Natural killer cell (primary cell): ENCODE measurements around the genes MARCHF7, RBMS1 and SCN3A.

DNA sequence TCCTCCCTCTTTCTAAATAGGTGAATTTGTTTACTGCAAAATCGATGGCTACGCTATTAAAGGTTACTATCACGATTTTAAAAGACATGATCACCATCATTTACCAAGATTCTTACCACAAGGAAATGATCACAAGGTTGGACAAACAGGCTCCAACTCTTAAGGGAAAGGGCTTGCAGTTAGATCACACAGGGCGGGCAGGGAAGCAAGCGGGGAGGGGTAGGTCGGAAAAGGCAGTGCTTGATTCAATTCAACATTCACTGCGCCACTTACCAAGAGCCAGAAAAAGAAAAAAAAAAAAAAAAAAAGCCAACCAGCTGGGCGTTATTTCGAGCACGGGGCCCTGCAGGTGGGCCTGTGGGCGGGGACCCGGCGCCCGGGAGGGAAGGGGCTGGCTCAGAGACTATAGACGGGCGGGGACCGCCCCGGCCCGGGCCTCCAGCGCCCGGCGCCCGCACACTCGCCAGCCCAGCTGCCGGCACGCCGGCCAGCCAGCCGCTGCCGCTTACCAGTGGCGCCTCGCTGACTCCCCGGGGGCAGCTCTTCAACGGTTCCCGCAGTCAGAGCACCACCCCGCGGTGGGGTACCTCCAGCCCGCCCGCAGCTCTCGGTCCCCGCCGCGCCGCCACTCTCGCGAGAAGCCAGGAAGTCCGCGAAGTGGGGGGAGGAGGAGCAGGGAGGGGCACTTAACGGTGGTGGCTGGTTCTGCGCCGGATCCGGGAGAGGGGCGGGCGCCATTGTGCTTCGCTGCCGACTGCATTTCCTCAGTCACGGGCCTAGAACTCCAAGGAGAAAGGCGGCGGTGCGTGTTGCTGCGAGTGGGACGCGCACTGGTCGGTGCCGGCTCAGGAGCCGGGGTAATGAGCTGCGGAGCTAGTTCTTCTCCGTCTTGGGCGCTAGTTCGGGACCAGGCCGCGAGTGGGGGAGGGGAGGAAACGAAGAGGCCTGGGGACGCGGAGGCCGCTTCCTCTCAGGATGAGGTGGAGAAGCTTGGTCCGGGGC is at the start of gene MARCHF7:
Gene MARCHF7 (plus strand): TSS at position 702 of the 1,002 bp plus-strand sequence.
- PRO-cap = bidirectional peak, plus-strand start at position 457 of the sequence, minus-strand start at position 532 of the sequence; bidirectional peak, plus-strand start at position 702 of the sequence, minus-strand start at position 630 of the sequence

DNA sequence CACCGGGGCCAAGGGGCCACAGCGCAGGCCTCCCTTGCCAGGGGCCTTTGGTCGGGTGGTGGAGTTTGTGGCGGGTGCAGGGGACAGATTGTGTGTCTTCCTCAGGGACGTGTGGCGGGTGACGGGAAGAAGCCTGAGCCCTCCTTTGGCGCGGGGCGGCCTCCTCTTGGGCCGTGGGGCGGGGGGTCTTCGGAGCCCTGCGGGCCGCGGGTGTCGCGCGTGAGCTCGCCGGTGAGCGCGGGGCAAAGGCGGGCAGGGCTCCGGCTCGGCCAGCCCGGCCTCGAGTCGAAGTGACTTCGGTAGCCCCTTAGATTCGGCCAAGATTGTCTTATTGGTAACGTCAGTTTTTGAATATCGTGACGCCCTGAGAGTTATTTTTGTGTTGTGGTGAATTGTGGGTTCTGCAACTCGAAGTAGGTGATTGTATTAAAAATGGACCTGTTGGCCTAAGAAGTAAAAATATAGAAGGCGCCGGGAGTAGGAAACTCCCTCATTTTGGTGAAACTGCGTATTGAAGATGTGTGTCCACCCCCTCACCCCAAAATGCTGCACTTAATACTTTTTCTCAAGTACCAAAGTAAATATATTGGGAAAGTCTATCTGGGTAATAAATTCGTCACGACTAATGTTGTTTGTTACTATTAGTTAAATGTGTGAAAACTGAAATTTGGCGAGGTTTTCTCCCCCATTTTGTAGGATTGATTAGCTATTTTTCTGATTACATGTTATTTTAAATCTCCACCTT is 673 bp downstream of the MARCHF7 start:
- PRO-cap = no peak

DNA sequence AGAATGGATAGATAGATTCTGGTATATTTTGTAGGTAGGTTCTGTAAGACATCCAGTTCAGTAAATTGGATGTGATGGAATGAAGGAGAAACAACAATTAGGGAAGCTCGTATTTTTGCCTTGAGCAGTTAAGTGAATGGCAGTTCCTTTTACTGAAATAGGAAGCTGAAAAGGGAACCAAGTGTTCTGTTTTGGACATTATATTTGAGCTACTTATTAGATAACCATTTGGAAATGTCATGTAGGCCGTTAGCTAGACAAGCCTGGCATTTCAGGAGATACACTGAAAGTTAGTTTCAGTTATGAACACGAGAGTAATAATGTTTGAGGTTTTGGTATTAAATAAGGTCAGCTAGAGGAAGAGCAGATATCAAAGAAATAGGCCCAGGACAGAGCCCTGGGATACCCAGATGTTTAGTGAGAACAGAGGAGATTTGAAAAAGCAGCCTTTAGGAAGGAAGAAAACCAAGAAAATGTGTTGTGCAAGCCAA is 41.6 kb downstream of the MARCHF7 start:
- PRO-cap = no peak

GRCh38 chr2:159943972-159944406 is 39.4 kb upstream of the LY75 start:
- PRO-cap = no peak

- PRO-cap = no peak
Measured at GRCh38 chr2:160271121-160272112, 71.3 kb upstream of the ITGB6 start.

DNA sequence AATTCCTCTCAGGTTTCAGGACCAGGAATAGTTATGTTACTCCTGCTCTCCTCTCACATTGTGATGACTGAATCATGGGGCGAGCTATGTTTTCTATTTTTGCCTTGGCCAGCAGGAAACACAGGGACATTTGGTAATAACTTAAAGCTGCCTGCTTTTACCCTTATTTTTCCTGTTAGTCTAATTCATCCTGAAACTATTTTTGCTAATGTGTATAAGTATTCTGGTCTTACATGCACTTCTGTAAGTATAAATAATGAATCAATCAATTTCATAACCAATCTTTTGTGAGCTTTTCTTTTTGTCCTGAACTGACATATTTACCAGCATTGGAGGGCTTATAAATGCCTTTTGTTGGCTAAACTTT is 115.4 kb upstream of the ITGB6 start:
- PRO-cap = no peak

- PRO-cap = no peak
Measured at GRCh38 chr2:160493216-160494192, at the start of gene RBMS1. TSS of gene RBMS1 (minus strand) at chr2:160493807.

DNA sequence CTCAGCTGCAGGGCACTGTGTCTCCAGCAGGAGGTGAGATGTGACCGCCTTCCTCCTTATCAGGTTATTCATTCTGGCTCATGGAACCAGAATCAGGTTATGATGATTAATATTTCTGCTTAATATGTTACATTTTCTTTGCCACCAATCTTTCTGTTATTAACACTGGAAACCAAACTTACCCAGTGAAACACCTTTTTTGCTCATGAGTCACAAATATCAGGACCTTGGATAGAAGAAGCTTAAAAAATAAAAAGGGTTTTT is 85.4 kb downstream of the DPP4 start:
- PRO-cap = no peak

DNA sequence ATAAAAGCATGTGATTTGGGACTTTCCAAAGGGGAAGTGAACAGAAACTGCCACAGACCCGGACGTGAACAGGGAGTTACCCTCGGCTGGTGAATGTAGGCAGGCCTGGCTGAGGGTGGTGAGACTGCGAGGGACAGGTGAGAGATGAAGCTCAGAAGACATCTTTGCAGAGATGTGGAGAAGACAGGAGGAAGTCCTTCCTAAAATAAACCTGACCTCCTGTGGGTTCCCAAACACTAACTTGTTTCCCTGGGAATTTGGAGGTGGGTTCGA is 415 bp upstream of the IFIH1 start:
- PRO-cap = bidirectional peak, plus-strand start at position 121 of the sequence, minus-strand start outside the sequence

- PRO-cap = no peak
Measured at GRCh38 chr2:162379689-162380582, 36.0 kb downstream of the GCA start.

DNA sequence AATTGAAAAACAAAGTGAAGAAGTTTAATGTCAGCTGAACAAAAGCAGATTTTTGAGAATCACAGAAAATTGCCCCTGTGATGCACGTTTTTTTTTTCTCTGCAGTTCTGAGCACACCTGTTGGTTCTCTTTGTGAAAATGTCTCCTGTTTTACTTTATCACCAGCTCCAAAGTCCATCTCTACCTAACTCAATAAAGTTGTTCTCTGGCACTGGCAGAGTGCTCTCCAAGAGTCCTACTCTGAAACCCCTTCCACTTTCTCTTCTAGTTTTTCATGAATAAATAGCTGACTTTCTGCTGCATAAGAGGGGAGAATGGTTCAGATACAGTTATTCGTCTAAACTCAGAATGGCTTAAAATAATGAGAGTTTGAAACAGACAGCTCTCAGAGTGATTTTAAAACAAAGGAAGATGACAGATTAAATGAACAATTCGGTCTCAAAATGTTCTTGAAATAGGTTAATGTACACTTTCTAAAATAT is 126.3 kb downstream of the KCNH7 start:
- PRO-cap = no peak

- PRO-cap = no peak
Measured at GRCh38 chr2:162768540-162769059, 70.0 kb downstream of the KCNH7 start.

GRCh38 chr2:163734666-163735366 is 992 bp downstream of the FIGN start:
- PRO-cap = no peak

DNA sequence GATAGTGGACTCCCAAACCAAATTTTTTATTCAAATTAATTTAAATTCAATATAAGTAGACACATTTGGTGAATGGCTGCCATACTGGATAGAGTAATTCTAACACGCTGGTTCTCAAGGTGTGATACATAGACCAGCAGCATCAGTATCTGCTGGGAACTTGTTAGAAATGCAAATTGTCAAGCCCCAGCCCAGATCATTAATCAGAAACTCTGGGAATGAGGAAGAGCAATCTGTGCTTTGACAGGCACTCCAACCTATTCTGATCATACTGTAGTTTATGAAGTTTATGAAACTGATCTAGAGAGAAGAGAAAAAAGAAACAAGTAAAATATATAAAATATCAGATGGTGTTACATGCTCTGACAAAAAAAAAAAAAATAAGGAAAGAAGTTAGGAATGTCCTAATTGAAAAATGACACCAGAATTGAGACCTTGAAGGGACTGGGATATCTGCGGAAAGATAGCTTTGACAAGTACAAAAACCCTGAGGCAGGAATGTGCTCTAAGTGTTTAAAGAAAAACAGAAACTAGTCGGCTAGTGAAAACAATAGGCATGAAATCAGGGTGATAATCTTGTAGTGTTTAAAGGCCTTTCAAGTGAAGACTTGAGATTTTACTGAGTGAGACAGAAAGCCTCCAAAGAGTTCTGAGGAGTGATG is 107.6 kb downstream of the COBLL1 start:
- PRO-cap = no peak

GRCh38 chr2:164766421-164767010 is 75.1 kb downstream of the COBLL1 start:
- PRO-cap = no peak

- PRO-cap = no peak
Measured at GRCh38 chr2:164920346-164920863, 34.9 kb downstream of the SLC38A11 start.

DNA sequence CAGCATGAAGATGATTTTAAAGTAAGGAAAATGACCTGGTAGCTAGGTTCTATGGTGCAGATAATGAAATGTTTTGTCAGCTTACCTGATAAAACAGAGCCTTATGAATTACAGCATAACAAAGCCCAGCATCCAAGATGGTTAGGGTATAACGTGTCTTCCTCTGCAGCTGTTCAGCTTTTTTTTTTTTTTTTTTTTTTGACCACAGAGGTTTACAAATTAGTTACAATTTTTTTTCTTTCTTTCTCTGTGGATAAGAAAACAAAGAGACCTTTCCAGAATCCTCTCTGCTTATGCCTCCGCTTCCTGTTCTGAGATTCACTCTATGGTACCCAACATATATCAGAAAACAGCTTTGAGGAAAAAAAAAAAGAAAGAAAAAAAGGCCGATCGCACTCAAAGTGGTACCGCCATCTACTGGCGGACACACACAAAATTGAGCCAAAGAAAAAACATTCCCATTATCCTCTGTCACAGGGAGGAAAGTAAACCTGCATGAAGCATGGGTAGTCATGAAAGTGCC is at the start of gene SCN3A:
Gene SCN3A (minus strand): TSS at position 313 of the 523 bp plus-strand sequence.
- PRO-cap = no peak

DNA sequence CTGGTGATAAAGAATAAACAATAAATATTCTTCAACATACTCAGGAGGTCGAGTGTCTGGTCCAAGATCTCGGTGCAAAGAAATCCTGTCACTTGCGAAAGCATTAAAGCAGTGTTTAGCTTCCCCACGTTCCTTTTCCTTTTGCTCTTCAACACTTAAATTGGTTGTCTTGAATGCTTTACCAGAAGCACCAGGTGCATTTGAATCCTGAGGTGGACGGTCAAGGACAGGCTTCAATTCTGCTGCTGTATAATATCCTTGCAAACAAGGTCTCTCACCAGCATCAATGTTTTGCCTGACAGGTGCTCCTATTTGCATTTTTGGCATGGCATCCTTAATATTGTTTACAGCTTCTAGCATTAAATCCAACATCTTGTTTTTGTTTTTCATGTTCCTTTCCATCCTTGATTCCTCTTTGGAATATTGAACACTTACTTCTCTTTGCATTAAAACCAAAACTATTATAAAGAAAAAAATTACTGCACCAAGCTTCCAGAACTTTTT is 23.8 kb downstream of the GALNT3 start:
- PRO-cap = no peak

DNA sequence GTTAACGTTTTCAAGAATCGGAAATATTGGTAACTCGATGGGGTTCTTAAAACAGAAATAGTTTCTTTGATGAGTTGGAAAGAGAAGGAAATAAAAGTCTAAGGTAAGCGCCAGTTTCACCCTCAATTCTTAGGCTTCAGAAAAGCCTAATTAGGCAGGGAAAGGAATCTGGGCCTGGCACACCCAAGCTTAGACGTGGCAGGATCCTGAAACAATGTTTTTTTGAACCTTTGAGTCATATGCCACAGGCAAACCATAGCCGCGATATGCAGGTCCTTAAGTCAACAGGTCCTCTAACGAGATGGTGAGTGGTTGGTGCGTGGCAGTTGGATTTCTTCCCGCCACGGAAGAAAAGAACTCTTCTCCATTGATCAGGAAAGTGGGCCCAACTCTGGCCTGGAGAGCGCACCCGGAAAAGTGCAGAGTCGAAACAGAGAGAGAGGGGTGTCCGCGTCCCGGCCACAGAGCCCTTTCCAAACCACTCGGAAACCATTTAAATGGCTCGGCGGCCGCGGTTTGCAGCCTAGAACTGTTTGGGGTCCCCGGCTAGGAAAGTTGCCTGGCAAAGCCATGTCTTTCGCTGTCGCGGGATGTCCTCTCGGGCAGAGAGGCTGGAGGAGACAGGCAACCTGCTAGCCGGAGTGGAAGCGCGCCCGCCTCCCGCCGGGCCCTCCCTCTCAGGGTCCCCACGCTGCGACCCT is 901 bp downstream of the GALNT3 start:
- PRO-cap = bidirectional peak, plus-strand start at position 296 of the sequence, minus-strand start at position 203 of the sequence

- PRO-cap = no peak
Measured at GRCh38 chr2:166182735-166182934, 54.8 kb upstream of the SCN1A start.